A673 (cell line): ENCODE measurements around a stretch of chr10.

- PRO-cap, result no peak
These were observed 98.8 kb upstream of the NEBL start for GRCh38 chr10:20995820-20996308.

GRCh38 chr10:21029991-21030544, 133.0 kb upstream of the NEBL start:
- PRO-cap, result bidirectional peak, plus-strand start at chr10:21030364, minus-strand start at chr10:21030200

GRCh38 chr10:21211464-21211774, 314.1 kb downstream of the SKIDA1 start:
- PRO-cap, result no peak

- PRO-cap, result no peak
These were observed 313.2 kb downstream of the SKIDA1 start for GRCh38 chr10:21212160-21212798.

GRCh38 chr10:21315912-21316404, 209.5 kb downstream of the SKIDA1 start:
- PRO-cap, result no peak

DNA sequence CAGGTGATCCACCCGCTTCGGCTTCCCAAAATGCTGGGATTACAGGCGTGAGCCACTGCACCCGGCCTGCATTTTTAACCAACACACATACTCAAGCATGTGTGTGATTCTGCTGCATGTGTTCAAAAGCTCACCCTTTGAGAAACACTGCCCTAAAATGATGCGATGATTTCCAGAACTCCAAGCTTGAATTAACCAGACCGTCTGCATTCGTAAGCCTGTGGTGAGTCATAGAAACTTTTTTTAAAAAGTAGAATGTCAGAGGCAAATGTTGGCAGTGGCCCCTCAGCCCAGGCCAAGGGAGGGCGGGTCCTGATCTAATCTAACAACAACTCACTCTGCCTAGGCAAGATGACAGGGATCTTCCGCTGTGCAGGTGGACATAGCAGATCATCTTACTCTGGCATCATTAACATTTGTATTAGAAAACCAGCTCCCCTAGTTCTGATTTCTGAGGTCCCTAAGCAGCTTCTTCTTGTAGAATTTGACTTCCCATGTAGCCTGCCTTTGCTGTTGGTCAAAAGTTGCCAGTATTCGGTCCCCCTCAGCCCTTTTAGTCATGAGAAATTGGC, 190.5 kb downstream of the SKIDA1 start:
- PRO-cap, result no peak

DNA sequence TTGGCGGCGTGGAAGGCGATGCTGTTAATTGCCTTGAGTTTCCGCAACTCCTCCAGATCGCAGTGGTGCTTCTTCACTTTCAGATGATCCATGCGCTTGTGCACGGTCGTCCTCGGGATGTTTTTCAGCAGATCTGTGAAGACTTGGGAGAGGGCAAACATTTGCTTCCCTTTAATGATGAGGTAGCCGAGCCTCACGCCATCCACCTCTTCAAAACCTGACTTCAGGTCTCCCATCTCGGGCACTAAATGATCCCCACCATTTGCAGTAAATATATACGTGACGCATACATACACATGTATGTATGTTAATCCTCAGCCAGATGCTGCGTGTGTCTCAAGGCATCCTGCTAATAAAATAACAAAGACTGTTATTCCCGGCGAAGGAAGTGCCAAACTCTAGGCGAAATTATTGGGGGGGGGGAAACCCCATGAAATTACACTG, 7.9 kb downstream of the SKIDA1 start:
- PRO-cap, result bidirectional peak, plus-strand start at position 373 of the sequence, minus-strand start at position 246 of the sequence

DNA sequence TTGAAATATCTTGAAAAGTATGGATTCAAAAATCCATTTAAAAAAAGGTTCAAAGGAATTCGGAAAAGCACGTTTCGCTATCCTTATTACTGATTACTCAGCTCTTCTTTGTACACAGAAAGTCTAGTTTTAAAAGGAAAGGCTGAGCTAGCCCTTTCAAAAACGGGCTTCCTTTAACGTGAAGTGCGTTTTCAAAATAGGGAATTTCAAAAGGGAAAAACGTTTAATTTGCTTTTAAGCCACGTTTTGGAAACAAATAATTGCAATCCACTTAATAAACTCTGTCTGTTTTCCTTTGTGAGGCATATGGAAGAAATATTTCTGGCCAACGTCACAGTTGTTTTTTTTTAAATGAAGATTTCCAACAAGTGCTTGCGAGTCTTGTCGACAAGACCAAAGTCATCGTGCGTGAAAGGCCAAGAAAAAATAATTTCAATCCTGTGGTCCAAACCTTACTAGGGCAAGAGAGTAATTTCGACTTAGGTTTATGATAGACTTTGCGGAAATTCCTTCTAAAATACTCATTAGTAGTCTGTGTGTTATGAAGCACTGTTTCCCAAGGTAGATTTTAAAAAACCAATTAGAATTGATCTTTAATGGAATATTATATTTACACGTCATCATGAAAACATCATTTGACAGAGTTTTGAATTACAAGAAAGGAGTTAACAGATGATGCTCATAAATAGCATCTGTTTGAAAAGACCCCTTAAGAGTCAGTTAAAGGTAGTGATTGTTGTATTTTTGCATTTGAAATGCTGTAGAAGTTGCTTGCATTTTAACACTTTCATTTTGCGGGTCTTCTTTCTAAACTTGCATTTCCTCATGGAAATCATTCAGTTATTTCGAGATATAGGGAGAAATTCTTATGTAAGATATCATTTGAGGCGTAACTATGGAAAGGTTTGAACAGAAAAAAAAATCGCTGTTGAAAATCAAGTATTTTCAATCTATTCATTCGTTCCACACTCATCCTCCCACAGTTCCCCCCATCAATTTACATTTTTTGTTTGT, 2.5 kb upstream of the SKIDA1 start:
- PRO-cap, result bidirectional peak, plus-strand start at position 377 of the sequence, minus-strand start at position 110 of the sequence; bidirectional peak, plus-strand start at position 579 of the sequence, minus-strand start at position 514 of the sequence; unidirectional peak, plus-strand start at position 882 of the sequence

GRCh38 chr10:21733679-21734254, 199.7 kb downstream of the MLLT10 start:
- PRO-cap, result no peak

DNA sequence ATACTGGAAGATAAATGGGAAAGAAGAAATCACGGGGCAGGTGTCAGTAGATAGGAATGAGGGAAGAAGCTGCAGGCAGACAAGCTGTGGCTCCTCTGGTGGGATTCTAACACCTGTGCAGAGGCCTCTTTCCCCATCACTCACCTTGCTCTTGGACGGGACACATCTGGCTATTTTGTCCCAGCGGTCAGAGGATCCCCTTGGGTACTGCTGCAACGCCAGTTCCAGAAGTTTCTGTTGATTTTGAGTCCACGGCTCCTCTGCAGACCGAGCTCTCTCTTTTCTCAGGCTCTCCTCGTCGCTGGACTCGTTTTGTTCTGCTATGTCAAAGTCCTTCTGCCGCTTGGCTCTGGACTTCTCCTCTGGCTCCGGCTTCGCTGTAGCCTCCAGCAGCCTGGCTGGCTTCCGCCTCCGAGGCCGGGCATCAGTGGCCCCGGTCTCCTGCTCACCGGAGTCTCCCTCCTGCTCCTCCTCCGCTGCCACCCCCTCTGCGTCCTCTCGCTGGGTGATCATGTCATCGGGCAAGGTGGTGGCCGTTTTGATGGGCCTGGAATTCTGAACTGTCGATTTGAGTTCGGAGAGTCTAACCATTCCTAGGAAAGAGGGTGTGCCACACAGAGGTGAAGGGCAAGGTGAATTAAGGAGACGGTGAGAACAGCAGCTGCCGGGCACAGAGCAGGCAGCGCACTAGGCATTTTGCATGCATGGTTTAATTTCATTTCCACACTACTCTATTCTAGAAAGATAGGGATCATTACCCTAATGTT, 225.2 kb downstream of the MLLT10 start:
- PRO-cap, result no peak

DNA sequence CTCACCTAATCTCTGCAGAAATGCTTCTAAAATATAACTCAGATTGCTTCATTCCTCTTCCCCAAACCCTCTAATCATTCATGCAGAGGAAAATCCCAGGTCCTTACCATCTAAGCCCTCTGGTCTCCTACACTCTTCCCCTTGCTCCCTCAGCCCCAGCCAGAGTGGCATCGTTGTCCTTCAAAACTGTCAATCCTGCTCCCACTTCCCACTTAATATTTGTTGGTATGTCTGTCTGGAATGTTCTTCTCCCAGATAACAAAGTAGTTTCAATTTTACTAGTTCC, 27.5 kb upstream of the DNAJC1 start:
- PRO-cap, result no peak

- PRO-cap, result no peak
These were observed 13.0 kb upstream of the EBLN1 start for GRCh38 chr10:22230860-22231169.

GRCh38 chr10:22253462-22254011, 35.7 kb upstream of the EBLN1 start:
- PRO-cap, result no peak

DNA sequence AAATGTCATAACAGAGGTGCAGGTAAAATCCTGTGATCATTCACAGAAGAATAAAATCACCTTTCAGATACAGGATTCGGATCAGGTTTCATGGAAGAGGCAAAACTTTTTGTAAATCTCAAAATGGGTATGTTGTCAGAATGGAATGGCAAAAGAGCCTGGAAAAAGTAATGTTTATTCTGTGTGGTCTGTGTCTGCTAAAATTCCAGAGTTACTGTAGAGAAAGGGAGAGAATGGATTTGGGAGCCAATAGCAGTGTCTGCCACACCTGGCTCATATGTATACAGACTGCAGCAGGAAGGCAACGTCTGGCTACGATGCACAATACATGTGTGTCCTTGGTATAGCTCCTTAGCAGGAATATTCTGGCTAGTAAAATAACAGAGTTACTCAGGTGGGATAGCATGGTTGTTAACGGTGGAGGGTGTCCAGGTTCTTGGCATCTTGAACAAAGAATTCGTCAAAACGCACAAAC, 38.5 kb upstream of the COMMD3 start:
- PRO-cap, result no peak

- PRO-cap, result no peak
These were observed 184.1 kb downstream of the PIP4K2A start for GRCh38 chr10:22530256-22530608.

- PRO-cap, result no peak
These were observed 144.7 kb downstream of the PIP4K2A start for GRCh38 chr10:22569484-22570285.

- PRO-cap, result no peak
These were observed 104.6 kb downstream of the PIP4K2A start for GRCh38 chr10:22609563-22610377.

DNA sequence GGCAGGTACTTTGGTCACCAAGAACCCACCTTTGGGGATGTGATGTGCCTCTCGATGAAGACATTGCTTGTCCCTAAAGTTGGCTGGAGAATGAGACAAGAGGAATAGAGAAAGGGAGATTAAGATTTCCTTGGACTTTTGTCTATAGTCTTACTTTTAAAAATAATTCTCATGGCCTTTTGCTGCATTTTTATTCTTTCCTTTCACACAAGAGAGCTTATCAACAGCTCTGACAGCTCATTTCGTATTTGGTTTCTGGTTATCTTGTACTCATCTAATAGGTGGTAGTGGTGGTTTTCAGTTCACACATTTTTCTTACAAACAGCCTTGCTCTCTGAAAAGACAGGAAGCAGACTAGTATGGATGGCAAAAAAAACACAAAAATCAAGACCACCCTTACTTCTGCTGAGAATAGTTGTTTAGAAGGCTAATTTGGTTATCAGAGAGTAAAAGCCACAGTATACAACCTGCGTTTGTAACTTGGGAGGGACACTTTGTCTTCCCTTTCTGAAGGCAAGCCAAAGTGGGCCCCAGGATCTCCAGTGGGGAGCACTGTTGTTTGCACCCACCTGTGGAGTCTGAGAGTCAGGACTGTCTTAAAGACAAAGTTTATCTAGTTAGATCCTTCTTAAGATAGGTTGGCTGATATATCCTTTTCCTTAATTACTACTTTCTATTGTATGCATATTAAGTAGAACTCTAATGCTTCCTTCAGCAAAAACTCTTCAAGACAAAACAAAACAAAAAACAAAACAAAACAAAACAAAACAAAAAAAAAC, 68.0 kb downstream of the PIP4K2A start:
- PRO-cap, result no peak

DNA sequence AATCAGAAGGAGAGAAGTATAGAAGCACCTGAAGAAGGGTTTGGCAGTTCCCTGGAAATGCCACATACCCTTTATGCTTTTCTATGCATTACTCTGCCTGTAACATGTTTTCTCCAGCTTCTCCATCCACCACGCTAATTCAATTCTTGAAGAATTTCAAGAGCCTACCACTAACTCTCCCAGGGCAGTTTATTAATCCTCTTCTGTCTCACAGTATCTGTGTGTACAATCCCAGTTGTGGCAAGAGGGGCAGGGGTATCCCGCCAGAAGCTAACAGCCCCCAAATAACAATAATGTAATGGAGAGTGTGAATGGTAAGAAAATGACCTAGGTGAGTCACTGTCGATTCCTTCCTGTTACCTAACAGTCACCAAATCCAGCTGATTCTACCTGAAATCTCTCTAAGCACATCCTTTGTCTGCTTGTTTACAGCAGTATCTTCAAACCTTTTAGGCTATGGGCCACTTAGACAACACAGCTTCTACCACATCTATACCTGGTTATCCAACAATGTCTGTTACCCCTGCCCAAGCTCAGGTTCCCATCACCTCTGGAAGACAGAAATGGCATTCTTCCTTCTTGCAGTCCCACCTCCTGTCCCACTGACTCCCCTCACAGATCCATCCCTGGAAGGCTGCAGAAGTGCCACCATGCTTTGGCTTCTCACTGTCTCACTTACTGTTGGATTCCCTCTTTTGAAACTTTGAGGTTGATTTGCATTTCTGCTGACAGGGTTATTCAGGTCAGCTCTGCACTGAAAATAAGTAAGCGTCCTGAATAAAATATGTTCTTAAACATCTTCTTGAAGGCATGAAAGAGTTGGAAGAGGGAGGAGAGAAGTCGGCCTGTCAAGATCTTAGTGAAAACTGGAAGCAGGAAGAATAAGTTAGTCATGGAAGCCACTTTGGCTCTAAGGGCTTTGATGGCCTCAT, 13.2 kb downstream of the PIP4K2A start:
- PRO-cap, result no peak

DNA sequence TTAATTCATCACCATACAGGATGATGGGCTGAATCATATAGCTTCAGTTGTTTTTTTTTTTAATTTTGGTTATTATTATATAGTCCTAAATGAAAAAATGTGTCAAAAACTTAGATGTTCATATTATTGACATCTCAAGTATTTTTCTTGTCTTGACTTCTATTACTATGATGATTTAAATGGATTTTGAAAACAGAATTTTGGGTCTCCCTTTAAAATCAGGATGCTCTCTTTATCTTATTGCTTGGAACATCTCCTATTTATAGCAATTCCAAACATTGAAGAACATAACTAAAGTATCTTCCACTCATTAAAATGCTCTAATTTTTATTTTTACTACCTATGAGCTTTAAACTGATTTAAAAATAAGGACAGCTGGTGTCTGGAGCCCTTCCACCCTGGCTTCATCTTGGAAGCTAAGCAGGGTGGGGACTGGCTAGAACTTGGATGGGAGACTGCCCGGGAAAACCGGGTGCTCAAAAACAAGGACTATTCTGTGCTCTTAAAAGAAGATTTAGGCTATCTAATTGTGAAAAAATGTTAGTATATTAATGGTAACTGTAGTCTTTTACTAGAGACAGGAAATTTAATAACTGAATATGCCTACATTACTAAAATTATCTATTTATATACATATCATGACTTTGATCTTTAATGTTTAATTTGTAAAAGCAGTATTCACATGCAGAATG, 69.2 kb downstream of the ARMC3 start:
- PRO-cap, result unidirectional peak, plus-strand start at position 368 of the sequence